AG10803 (cell line): ENCODE data around the gene CCDC82.

DNA sequence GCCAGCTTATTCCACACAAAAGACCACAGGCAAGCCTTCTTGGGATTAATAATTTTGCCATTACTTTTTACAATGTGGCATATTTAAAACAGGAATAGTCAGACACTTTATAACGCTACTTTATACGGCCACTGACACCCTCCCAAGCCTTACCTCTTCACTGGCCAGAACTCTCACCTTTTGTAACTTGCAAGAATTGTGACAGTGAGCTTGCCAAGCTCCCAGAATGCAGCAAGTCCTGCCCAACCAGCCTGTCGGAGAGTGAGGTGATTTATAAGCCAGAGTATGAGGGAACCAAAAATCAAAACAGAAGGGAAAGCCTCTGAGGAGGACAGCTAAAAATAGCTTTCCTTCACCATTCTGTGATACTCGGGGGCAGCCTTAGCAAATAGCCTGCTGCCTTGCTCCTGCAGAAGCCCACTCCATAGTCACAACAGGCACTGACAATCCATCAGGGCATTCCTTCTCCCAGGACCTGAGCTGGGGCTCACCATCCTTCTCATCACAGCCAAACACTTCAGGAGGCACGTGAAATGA is 229.7 kb downstream of the FAM76B start:
- RRBS, result no CpG with 5 or more reads among the region's 5 CpGs

- RRBS, result no CpG with 5 or more reads among the region's 3 CpGs
Observed at GRCh38 chr11:95688443-95688713, 101.2 kb downstream of the FAM76B start.

DNA sequence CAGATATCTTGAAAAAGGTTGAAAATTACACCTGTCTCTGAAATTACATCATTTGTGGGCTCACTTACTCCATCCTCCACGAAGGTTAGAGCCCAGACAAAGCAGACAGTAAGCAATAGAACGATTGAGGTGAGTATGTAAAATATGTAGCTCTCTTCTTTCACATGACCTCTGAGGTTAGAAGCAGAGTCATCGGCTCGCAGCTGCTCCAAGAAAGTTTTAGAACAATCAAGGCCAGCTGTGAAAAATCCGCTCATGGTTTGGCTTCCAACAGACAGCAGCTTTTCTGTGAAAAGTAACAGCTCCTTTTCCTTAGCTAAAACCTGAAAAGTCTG is 78.4 kb downstream of the FAM76B start:
- RRBS, result no CpG with 5 or more reads among the region's 5 CpGs

GRCh38 chr11:95785957-95786741 is 3.4 kb downstream of the FAM76B start:
- RRBS, result no CpG with 5 or more reads among the region's 6 CpGs

DNA sequence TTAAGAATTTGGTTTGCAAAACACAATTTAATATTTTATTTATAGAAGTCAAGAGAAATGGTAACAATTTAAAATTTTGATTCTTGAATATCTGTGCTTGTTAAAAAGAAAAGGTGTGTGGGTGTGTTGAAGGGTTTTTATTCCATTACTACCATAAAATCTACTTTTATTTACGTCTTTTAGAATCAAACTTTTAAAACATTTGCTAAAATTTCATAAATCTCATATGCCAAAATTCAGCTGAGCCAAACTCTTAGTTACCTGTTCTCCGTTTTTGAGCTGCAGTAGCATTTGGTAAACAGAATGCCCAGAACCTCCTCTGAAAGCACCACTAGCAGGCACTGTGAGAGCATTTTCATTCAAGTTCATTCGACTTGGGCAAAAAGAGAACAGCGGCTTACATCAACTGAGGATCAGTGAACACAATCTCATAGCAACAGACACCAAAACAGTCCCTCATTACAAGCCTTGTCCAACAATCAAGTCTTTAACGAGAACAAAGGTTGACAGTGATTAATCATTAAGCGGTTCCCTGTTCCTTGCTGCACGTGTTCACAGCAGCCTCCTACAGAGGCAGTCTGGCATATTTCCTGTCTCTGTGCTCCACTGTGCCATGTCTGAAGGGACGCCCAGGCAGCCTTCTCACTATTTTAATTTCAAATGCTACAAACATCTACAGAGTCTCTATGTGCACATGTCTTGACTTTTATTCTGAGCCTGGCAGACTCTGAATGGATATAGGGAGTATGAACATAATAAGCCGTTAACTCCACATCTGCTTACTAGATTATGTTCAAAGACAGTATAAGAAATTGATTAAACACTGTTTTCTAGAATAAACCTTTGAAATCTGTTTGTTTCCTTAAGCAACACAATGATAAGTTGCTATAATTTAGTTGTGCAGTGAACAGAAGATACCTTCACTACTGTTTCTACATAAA is 88.2 kb upstream of the MTMR2 start:
- RRBS, result no CpG with 5 or more reads among the region's 9 CpGs

DNA sequence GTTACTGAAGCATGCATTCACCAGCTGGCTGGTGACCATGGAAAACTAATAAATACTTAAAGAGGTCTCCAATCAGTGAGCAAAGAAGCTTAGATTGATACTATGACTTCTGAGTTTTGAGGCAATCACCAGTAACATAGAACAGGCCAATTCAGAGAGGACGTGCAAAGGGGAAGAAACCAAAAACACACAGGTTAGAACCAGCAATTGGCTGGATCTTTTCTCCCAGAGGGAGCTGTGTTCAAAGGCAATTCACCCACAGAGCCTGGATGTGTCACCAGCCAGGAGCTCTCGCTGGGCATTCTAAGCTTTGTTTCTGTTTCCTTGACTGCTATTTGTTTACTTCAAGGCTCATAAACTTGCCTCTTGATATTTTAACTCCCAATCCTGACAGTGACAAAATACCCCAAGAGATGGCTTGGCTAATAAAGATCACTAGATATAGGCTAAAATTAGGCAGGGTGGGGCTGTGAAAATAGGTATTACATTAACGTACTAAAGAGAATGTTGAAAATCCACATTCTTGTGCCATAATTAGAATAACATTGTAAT is 113.6 kb upstream of the MTMR2 start:
- RRBS, result no CpG with 5 or more reads among the region's 3 CpGs

GRCh38 chr11:96045723-96046543 is 122.0 kb upstream of the MTMR2 start:
- RRBS, result no CpG with 5 or more reads among the region's 12 CpGs

DNA sequence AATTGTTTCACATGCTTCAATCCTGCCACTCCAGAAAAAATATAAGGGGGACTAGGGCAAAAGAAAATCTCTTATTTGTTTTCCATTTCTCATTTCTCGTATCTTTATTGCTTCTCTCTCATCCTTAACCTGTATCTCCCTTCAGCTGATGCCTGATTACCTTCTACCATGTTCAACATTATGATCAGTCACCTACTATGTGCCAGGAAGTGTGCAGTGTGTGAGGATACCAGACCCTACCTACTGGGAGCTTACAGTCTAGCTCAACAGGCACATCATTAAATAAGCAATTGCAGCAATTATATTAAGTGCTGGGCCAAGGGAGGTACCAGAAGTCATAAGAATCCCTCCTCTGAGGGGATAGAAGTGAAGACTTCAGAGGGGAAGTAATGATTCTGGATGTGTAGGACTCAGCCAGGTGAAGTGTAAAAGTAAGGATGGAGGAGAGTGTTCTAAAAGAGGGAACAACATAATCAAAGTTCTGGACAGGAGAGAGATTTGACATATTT is 145.5 kb downstream of the MAML2 start:
- RRBS, result no CpG with 5 or more reads among the region's 1 CpG

DNA sequence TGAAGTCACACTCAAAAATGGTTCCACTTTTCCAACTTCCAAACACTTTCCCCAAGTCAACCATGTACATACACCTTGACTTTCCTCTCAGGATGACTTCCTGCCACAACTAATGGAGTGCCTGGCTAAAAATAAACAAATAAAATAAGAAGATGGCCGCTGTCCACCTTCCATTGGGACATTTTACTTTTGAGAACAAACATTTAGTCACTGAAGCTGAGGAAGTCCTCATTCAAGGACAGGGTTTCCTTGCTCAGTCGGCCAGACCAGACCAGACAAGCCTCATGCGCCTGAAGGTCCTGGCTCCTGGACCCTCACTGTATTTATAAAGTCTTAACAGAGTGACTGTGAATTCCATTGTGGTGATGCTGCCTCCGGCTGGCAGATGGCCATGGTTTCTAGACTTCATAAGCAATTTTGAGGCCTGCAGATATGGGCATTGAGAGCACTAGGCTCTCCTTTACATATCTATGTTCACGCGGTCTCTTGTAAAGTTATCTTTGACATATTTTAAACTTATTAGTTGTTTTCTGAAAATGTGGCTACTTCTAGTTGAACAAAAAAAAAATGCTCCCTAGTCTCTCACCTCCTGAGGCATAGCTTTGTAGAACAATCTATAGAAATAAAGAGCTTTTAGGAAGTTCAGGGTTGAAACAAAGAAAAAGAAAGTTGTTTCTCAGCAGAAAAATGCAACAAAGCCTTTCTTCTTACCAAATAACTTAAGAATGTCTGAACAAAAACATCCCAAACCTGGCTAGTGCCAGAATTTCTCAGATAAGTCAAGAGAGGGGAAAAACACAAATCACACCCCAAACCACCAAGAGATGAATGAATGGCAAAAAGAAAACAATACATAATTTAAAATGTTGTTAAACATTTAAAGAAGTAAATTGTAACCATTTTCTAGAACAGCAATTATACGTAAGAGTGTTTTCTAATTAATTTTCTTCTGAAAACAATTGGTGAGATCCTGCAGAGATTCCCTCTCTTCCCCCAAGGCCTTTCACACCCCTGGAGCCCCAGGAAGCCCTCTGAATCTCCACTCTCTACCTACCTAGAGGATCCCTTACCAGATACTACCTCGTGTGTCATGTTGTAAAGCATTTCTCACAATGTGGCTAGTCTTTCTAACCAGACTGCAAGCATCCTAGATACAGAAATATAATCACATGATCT is 114.2 kb downstream of the MAML2 start:
- RRBS, result no CpG with 5 or more reads among the region's 8 CpGs

DNA sequence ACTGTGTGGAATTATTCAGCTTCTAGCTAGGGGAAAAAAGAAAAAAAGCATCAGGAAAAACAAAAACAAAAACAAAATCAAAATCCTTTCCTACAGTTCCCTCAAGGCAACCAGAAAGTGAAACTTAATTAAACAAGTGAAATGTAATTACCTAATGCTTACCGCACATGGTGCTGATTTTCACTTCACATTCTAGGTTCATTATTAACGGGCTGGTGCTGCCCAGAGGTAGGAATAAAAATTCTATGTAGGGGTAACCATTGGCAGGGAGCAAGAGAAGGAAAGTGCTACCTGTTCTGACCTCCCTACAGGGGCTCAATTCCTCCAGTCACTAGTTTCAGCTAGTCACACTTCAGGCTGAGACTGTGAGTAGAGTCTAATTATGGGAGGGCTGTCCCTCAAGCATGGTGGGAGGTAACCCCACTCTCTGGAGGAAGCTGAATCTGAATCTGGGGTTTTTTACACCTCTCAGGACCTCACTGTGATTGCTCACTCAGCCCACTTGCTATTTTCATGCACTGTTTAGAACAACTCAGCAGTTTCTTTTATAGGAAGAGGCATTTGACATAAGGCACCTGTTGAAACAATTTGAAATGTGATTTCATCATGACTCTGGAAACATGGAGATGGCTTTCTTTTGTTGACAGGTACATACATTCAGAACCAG is 75.5 kb downstream of the MAML2 start:
- RRBS, result no CpG with 5 or more reads among the region's 2 CpGs

DNA sequence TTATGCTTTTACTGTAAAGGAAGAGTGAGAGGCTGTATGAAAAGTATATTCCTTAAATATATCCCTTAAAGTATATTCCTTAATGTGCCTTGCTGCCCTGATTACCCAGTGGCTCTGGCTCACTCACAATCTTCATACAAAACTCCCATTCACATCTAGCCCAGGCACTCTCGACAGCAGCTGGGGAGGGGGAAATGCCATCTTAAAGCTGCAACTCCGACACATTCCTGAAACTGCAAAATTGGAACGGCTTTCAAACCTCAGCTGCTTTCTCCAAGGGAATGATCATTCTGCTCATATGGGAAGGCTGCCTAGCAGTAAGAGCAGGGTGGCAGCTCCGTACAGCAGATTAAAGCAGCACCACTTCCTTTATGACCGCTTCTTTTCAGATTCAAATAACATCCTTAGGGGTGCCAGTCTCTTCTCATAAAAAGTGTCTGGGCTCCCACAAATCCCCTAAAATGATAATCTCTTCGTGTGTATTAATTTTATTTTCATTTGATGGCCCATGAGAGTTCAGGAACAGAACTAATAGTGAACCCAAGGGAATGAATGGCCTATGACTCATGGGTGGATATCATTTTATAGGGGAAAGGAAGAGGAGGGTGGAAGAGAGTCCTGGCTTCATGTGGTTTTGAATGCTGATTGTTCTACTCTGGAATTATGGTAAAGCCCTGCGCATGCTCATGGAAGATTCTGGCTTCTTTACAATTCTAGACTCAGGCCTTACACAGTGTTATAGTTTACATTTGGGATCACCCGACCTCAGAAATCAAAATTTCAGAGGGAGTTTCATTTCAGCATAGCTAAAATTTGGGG is 35.4 kb downstream of the MAML2 start:
- RRBS, result no CpG with 5 or more reads among the region's 8 CpGs

GRCh38 chr11:96389028-96390136 is at the start of gene CCDC82:
Gene CCDC82 (minus strand): TSS chr11:96389912.
- RRBS, result 2% methylated on average over 23 of the region's 64 CpGs

GRCh38 chr11:98184753-98185059 is 836.0 kb upstream of the CNTN5 start:
- RRBS, result no CpG with 5 or more reads among the region's 3 CpGs

GRCh38 chr11:98208728-98209036 is 812.1 kb upstream of the CNTN5 start:
- RRBS, result no CpG with 5 or more reads among the region's 6 CpGs

DNA sequence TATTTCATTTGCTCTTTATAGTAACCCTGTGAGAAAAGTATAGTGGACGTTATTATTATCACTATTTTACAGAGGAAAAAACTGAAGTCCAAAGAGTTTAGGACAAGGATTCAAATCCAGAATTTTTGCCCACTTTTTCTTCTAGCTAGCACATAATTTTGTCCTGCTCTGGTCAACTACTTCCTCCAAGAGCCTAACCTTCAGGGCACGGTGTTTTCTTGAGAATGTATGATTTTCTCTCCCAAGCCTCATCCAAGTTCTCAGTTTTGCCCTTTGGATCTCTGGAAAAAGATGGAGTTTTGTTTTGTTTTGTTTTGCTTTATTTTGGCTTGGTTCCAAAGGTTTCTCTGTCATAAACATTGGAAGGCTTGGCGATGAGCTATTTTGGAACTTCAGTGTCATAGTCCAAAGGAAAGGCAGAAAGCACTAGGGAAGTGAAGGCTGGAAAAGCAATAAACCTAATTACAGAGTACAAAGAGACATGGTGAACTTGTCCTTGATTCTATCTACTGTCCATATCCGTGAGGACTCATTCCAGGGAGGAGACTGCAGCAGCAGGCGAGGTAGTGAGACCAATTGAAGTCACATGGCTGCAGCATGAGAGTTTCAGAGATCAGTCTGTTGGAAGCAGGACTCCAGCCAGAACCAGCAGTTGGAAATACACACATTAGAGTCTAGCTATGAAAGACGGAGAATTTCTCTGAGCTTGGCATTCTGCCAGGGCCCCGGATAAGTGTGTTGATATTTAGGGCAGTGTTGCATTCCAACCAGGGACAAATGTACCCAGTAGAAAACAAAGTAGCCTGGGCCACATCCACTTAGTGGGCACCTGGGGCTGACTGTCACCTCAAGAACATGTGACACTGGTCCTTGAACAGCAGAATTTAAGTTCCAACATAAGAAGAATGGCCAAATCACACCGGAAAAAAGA is 54.2 kb upstream of the ARHGAP42 start:
- RRBS, result no CpG with 5 or more reads among the region's 8 CpGs

DNA sequence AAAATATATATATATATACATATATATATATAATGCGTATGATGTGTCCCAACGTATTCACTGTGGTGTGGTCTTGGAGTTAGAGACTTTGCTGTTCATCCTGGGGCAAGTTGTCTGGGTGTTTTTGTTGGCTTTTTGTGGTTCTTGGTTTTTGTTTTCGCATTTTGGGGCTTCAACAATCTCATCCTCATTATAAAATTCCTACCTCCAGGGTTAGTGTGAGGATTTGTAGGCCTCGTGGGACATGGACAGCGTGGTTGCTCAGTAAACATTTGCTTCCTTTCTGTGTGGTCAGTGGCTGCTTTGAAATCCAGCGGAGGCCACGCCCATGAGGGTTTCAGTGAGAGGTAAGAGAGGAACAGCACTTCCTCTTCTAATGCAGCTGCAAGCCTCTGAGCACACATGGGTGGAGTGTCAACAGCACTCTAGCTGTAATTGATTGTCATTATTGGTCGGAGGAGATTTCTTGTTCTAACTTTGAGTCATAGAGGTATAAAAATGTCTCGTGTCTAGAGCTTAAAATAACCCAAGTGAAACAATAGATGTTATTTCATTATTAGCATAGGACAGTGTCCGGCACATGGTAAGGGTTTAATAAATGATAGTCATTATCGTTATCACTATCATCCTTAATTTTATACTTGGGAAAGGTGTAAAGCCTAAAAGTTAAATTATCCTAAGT is 6.0 kb upstream of the ARHGAP42 start:
- RRBS, result no CpG with 5 or more reads among the region's 11 CpGs

GRCh38 chr11:101487720-101488058 is 96.1 kb downstream of the TRPC6 start:
- RRBS, result no CpG with 5 or more reads among the region's 2 CpGs

DNA sequence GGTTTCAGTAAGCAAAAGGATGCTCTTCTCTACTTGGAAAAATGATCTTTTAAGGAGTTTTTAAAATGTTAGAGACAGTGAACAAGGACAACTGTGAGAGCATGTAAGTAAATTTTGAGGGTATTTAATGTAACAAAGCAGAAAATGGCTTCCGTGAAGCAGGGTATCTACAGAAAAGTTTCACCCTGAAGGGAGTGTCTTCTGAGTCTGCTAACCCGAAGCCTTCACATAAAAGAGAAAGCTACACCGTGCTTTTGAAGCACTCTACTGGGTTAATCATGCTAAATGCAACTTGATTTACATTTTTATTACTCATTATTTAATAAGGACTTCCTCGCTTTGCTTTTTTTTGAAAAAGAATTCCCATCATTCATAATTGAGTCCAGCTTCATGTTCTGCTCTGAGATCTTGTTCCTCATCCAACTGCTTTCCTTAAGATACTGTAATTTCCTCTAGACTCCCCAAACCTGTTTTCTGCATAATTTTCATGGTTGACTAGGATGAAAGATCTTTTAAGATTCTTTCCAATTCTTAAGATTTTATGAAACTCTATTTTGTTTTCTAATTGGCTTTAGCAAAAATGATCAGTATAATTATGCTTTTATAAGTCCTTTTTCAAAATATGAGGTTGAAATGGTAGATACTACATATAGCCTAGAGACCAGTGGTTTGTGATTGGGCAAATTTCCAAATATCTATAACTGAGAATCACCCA is 56.3 kb downstream of the YAP1 start:
- RRBS, result no CpG with 5 or more reads among the region's 4 CpGs